Measurements from ENCODE around the gene OLAH.

DNA sequence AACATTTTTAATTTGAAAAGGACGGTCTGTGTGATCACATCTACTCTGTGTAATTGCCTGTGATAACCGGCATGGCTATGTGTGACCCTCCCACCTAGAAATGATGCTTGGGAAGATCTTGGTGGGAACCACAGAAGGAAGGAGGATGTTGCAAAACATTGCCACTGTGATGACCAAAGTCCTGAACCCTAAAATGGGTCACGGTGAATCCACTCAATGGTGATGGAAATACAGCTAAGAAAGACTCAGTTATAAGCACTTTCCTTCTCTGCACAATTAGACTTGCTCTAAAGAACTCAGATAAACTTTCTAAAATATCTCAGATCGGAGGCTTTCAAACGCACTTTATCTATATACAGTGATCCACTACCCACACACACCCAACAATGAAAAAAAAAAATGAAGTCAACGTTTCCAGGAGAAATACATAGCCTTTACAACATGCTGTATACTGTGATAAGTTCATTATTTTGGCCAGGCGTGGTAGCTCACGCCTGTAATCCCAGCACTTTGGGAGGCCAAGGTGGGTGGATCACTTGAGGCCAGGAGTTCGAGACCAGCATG is 221.4 kb upstream of the FRMD4A start:
- PRO-cap: no peak
- RAMPAGE, long total RNA, 4 experiments: no peak in any of the 4 experiments

GRCh38 chr10:14564029-14564810 is 210.5 kb downstream of the FAM107B start:
- PRO-cap: no peak
- RAMPAGE, long total RNA, 4 experiments: no peak in any of the 4 experiments

DNA sequence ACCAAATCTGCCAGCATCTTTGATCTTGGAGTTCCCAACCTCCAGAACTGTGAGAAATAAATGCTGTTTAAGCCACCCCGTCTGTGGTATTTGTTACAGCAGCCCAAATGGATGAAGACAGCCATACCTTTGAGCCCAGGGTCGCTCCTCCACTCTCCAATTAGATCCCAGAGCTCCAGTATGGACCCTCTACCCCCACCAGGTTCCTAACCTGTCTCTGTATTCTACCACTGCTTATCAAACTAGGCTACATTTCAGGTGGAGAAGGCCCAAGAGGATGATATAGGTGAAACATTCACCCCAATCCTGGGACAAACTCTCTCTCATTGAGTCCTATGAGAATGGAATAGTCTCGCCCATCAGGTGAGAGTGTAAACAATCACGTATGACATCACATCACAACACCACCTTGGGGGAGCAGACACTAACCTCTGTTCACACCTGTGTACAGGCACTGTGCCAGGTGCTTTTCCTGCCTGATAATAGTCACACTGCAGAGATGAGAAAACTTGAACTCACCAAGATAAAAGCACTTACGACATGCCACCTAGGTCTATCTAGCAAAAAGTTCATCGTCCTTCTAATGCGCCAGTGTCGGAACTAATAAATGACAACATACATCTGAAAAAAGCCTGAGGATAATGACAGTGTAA is 187.9 kb downstream of the FAM107B start:
- PRO-cap: no peak
- RAMPAGE, long total RNA, 4 experiments: no peak in any of the 4 experiments

GRCh38 chr10:14598890-14599730 is 175.6 kb downstream of the FAM107B start:
- PRO-cap: no peak
- RAMPAGE, long total RNA, 4 experiments: no peak in any of the 4 experiments

DNA sequence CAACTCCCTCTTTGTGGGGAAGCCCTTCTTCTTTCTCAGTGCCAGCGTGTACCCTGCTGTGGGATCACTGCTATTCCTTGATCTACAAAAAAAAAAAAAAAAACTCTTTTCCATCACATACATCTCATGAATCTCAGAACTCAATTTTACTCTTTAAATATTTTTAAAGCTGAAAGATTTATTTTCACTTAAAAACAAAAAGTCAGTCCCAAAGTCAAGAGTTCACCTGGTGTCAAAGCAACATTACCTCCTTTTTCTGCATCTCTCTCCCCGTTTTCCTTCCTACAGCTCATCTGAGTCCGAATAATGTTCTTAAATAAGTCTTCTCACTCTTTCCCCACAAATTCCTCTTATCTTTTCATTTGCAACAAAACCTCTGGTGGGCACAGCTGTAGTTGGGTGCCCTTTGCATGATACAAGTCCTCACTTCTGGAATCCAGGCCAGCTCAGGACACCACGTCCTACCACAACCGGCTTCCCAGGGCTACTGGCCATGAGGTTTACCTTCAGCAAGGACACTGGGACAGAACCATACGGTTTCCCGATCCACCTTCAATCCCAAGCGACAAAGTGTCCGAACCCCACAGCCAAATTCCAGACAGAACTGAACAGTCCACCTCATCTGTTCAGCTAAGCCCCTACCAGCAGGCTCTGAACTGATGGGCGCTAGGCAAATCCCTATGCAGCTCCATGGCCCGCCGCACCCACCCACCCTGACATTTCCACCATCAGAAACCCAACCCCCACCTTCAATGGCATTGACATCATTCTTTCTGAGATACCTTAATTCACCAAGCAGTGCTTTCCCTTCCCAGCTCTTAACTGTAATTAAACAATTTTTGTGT is 174.7 kb downstream of the FAM107B start:
- PRO-cap: no peak
- RAMPAGE, long total RNA, 4 experiments: start-site peak on the minus strand in 1 of 4 experiments, centred at position 515 of the sequence, 32 reads per replicate

DNA sequence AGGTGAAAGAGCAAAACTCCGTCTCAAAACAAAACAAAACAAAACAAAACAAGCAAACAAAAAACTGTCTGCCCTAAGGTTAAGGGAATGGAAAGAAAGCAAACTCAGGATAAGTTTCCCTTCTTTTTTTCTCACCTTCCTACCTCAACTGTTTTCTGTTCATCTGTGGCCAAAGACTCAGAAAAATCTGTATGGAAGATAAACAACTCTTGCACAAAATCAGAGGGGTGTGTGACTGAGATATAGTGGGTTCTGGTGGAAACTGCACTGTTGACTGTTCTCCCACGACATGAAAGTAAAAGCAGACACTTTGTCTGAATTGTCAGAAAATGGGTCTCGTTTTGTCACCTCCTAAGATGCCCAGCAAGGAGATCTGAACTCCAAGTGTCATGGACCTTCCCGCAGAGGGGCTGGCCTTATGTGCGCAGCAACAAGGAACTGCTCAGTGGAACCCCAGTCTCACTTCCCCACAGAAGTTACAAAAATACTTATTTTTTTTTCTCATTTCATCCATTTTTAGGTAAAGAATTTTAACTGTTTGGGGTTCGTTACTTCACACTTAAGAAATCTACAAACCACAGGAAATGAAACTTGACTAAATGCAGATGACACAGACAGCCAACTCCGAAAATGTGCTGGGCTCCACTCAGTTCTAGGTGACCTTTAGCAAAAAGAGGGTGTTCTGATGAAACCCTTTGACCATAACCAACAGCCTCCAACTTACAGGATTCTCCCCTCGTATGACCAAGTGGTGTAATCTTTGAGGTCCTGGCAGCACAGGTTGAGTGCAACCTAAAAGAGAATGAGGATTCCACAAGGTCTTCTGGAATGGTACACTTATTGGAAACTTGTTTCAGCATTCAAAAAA is 115.0 kb downstream of the FAM107B start:
- PRO-cap: no peak
- RAMPAGE, long total RNA, 4 experiments: no peak in any of the 4 experiments

DNA sequence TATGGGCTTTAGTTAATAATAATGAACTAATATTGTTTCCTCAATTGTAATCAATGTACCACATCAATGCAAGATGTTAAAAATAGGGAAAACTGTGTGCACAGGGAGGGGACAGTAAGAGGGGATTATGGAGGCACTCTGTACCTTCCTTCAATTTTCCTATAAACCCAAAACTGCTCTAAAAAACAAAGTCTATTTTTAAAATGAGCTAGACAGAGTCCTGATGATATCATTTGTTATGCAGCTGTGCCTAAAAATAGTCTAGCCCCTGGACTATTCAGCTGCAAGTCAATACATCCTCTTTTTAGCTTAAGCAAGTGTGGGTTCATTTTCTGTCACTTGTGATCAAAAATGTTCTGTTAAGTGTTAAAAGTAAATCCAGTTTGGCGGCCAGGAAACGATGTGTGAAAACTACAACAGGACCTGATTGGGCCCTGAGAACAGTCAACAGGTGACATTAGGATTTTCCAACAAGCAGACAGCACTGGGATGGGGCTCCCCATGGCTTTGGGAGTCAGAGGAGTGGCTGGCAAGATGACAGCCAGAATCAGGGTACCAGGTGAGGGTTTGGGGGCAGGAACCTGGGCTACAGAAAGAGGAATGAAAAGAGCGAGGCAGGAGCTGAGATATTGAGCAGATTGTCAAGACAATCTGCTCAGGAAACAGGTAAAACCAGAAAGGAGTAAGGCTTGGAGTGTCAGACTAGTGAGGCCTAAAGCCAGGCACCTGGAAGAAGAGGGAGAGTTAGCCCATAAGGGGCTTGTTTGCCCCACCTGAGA is 33.9 kb downstream of the FAM107B start:
- PRO-cap: no peak
- RAMPAGE, long total RNA, 4 experiments: no peak in any of the 4 experiments

DNA sequence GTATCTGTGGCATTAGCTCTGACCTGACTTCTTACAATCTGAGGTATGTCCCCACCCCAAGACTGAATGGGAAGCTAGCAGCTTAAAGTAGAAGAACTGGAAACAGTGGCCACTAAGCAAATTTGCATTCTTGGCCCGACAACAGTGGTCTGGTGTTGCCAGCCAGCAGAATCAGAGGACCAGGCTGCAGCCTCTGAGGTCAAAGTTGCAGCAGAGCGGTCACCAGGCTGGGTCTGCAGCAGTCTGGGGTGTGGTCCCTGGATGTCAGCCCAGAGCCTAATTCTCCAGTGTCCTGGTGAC is 26.3 kb downstream of the FAM107B start:
- PRO-cap: no peak
- RAMPAGE, long total RNA, 4 experiments: no peak in any of the 4 experiments

- PRO-cap: no peak
- RAMPAGE, long total RNA, 4 experiments: no peak in any of the 4 experiments
These were observed 25.5 kb downstream of the FAM107B start for GRCh38 chr10:14749043-14749780.

- PRO-cap: no peak
- RAMPAGE, long total RNA, 4 experiments: no peak in any of the 4 experiments
These were observed 23.6 kb downstream of the FAM107B start for GRCh38 chr10:14750726-14751903.

GRCh38 chr10:15043707-15044102 is at the start of gene OLAH:
OLAH (plus strand) TSS chr10:15043943.
- PRO-cap: no peak
- RAMPAGE, long total RNA, 4 experiments: start-site peak on the plus strand in 2 of 4 experiments, at chr10:15043910-15043963 at its widest, 19 to 43 reads per replicate

GRCh38 chr10:15136195-15136586 is 32.3 kb downstream of the NMT2 start:
- PRO-cap: no peak
- RAMPAGE, long total RNA, 4 experiments: no peak in any of the 4 experiments

GRCh38 chr10:15169553-15169959 is 1.1 kb upstream of the NMT2 start:
- PRO-cap: no peak
- RAMPAGE, long total RNA, 4 experiments: no peak in any of the 4 experiments

- PRO-cap: no peak
- RAMPAGE, long total RNA, 4 experiments: no peak in any of the 4 experiments
These were observed 839 bp upstream of the RSU1 start for GRCh38 chr10:16818102-16818424.

DNA sequence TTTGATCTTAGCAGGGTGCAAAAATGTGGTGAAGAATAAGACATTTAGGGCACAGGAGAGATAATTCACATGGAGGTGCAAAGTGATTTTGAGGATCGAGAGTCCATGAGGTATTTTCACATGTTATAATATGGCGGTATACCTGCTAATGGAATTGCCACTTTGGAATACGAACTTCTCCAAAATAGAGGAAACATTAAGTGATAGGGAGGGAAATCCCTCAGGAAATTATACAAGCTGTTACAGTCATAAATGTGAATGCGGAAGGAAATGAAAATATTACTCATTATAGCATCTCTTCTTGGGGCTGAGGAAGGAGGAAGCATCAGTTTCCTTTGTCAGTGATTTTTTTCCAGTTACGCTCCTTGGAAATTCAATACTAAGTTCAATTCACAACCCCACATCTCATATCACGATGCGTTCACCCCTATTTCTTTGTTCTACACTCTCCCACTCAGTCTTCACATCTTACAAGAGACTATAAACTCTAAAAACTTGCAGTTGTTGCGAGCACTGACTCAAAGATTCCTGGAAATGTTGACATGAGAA is 149.7 kb upstream of the RSU1 start:
- PRO-cap: no peak
- RAMPAGE, long total RNA, 4 experiments: no peak in any of the 4 experiments

- PRO-cap: no peak
- RAMPAGE, long total RNA, 4 experiments: no peak in any of the 4 experiments
These were observed 91.1 kb downstream of the CUBN start for GRCh38 chr10:17038199-17039198.

GRCh38 chr10:17235986-17236953 is 8.2 kb downstream of the VIM start:
- PRO-cap: no peak
- RAMPAGE, long total RNA, 4 experiments: no peak in any of the 4 experiments

- PRO-cap: no peak
- RAMPAGE, long total RNA, 4 experiments: no peak in any of the 4 experiments
These were observed 45.1 kb downstream of the ST8SIA6 start for GRCh38 chr10:17409286-17409642.

- PRO-cap: no peak
- RAMPAGE, long total RNA, 4 experiments: no peak in any of the 4 experiments
These were observed 28.6 kb downstream of the ST8SIA6 start for GRCh38 chr10:17425662-17426301.

DNA sequence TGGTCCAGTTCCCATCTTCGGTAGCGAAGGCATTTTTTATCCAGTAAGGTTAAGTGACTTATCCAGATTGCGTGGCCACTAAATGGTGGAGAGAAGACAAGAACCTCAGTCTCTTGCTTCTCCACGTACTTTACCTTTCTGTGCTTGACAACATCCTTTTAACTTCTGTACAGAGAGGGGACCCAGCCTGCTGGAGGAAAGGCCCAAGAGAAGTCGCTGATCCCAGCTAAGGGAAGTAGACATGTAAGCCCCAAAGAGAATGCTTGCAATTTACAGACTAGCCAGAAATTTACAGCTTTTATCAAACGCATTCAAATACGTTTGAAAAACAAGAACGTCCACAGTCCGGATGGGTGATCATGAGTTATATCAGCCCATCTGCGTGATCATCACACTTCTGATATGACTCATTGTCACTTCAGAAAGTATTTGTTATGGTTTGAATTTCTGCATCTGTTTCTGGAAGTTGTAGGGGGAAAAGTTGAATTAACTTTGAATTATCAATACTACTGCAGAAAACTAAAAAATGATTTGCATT is 56.8 kb upstream of the ST8SIA6 start:
- PRO-cap: no peak
- RAMPAGE, long total RNA, 4 experiments: no peak in any of the 4 experiments